Diencephalon (tissue), 2 donors: ENCODE measurements around a stretch of chr6.

- RAMPAGE, long total RNA = no peak
These were observed 2.7 kb downstream of the MTCH1 start for GRCh38 chr6:36983288-36983707.

- RAMPAGE, long total RNA = no peak
These were observed 578 bp downstream of the MTCH1 start for GRCh38 chr6:36985435-36985801.

- RAMPAGE, long total RNA = start-site peak on the minus strand at chr6:36985776-36986078, 91 and 61 reads in 2 replicates
These were observed 305 bp downstream of the MTCH1 start for GRCh38 chr6:36985802-36985979.

- RAMPAGE, long total RNA = no peak
These were observed 43.9 kb downstream of the FGD2 start for GRCh38 chr6:37049312-37049752.

DNA sequence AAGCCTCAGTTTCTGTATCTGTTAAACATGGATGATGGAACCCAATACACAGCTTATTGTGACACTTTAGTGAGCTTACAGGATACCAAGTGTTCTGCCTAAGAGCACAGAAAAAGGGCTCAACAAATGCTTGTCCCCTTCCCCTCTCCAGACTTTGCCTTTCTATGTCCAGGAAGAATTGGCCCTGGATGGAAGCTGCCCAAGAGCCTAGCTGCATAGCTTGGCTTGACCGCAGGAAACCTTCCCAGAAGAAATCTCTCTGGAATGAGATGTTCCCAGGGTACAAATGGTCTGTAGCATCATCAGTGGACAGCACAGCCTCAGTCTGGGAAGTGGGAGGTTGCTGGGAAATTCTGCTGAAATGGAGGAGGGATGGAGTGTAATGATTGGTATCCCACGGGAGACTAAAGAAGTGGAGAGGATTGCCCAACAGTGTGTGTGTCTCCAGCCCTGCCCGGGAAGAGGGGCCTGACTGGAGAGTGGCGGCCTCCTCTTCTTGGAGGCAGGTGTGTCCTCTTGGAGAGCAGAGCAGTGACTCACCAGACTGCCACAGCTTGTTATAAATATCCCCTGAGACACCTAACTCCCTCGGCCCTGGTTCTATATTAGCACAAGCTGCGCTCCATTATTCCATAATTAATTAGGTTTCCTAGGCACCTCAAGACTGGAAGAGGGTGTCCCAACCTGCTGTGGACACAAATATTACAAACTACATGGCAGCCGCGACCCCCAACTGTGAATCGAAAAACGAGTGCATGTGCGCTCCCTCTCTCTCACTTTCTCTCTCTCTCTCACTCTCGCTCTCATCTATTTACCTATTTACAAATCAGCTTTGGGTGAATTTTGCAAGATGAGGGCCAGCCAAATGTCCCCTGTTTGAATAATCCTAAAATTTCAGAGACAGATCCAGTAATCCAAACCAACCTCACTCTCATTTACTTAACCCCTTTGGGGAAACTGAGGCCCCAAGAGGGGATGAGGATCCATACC is 68.7 kb downstream of the FGD2 start:
- RAMPAGE, long total RNA = no peak

DNA sequence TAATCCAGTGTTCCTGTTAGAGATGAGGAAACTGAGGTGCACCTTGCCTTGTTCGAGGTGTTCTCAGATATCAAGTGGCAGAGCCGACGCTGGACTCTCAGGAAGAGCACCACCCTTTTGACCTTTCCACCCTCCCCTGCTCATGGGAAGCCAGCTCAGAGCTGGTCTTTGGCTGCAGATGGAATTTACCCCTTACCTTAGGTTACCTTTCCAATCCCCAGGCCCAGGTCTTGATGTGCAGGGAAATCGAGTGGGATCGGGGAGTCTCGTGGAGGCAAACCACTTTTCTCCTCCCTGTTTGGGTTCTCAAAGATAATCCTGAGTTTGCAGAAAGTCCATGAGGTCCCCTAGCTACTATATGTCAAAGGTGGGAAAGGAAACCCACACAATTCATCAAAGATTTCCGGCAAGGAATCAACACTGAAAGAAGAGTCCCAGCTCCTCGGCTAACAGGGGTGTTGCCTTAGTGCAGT is 62.9 kb upstream of the PIM1 start:
- RAMPAGE, long total RNA = no peak

GRCh38 chr6:37126562-37126859 is 43.4 kb upstream of the PIM1 start:
- RAMPAGE, long total RNA = no peak

- RAMPAGE, long total RNA = no peak
These were observed 33.0 kb upstream of the PIM1 start for GRCh38 chr6:37136903-37137450.

DNA sequence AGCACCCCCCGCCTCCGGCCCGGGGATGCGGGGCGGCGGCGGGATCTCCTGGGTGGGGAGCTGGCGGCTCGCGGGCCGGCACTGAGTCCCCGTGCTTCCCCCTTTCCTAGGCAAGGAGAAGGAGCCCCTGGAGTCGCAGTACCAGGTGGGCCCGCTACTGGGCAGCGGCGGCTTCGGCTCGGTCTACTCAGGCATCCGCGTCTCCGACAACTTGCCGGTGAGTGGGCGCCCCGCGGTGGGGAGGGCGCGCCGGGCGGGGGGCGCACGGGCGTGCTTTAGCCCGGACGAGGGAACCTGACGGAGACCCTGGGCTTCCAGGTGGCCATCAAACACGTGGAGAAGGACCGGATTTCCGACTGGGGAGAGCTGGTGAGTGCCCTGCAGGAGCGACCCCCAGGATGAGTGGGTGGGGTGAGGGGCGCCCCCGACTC is 726 bp downstream of the PIM1 start:
- RAMPAGE, long total RNA = no peak

DNA sequence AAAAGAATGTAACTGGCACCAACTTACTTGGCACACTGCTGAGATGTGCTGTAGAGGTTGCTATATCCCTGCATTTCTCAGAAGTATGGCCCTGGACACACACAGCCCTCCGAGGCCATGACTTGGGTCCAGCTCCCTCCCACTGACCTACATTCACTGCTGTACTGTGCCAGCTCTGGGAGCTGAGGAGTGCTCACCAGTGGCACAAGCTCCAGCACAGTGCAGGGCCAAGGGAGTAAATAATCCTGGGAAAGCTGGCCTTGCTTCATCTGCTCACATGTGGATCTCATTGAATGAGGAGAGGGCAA is 25.9 kb upstream of the TMEM217 start:
- RAMPAGE, long total RNA = no peak

- RAMPAGE, long total RNA = no peak
These were observed 15.1 kb downstream of the RNF8 start for GRCh38 chr6:37368836-37369405.

GRCh38 chr6:37433352-37434490 is 700 bp downstream of the CMTR1 start:
- RAMPAGE, long total RNA = no peak

DNA sequence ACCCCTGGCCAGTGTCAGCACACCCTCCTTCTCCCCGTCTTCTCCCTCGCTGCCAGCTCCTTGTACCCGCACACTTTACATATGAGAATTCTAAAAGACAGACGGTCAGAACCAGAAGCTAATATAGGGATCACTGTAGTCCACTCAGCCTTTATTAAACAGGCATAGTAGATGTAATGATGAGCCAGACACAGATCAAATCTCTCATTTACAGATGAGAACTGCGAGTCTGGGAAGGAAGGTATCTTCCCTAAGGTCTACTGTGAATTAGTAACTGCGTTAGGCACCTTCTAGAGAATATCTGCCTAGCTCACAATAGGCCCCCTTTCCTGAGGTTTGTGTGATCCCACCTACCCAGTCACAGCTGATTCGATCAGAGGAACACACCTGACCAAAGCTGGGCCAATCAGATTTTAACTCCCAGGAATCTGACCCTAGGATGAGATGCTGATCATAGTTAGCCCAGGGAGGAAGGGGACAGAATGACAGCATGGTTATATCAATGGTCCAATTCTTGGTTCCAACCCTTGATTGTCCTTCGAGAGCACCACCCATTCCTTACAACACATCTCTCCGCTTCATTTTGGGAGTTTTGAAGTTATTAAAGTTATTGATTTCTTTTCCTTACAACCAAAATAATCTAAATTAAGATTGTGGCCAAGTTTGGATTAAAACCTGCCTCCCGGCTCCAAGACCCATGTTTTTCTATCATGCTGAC is 7.4 kb upstream of the CCDC167 start:
- RAMPAGE, long total RNA = no peak

GRCh38 chr6:37516142-37517216 is 16.8 kb upstream of the CCDC167 start:
- RAMPAGE, long total RNA = no peak

DNA sequence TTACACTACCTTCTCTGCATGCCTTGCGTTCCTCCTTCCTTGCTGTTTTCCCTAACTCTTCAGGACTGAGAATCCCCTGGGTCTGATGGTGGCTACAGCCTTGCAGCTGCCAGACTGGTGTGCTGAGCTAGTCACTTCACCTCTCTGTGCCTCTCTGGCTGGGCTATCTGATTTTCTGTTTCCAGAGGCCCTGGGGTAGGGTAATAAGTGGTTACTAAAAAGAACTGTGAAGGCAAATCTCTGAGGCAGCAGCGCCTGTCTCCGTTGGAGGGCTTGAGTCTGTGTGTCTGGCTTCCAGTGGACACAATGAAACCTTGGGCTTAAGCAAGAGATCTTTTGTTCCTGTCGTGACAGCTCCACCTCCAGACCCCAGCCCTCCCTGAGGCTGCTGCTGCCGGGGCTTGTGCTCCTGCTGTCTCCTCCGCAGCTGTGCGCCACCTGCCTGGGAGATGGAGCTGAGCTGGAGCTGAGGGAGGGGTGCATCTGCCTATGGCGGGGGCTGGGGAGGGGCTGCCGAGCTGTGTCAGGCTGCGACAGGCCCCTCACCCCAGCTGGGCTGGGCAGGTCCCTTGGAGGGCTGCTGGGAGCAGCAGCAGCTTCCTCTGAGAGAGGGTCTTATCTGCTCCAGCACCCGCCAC is 65.8 kb upstream of the CCDC167 start:
- RAMPAGE, long total RNA = no peak

GRCh38 chr6:37766037-37766349 is 53.5 kb upstream of the ZFAND3 start:
- RAMPAGE, long total RNA = no peak

- RAMPAGE, long total RNA = no peak
These were observed 30.9 kb downstream of the ZFAND3 start for GRCh38 chr6:37850289-37850879.

DNA sequence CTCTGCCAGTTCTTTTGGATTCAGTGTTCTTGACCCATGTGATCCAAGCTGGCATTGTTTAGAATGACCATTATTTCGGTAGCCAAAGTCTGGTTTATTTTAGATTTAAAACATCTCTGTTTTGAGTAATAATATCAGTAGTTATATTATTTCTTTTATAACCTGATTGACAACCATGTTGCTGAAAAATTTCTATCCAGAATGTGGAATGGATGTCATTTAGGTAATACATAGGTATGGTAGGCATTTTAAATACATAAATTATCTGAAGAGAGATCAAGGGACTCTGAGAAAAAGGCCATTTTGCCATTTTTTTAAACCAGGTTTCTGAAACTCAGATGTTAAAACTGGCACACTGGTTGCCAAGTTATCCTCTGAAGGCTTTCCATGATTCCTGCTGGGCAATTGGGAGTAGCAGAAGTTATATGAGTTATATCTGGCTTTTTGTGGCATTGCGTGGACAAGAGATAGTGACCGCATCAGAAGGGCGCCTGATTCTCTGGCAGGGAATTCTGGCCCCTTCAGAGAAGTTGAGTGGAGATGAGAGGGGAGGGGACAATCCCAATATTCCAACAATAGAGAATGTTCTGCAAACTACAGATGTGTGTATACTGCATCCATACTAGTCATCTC is 107.5 kb downstream of the ZFAND3 start:
- RAMPAGE, long total RNA = no peak

DNA sequence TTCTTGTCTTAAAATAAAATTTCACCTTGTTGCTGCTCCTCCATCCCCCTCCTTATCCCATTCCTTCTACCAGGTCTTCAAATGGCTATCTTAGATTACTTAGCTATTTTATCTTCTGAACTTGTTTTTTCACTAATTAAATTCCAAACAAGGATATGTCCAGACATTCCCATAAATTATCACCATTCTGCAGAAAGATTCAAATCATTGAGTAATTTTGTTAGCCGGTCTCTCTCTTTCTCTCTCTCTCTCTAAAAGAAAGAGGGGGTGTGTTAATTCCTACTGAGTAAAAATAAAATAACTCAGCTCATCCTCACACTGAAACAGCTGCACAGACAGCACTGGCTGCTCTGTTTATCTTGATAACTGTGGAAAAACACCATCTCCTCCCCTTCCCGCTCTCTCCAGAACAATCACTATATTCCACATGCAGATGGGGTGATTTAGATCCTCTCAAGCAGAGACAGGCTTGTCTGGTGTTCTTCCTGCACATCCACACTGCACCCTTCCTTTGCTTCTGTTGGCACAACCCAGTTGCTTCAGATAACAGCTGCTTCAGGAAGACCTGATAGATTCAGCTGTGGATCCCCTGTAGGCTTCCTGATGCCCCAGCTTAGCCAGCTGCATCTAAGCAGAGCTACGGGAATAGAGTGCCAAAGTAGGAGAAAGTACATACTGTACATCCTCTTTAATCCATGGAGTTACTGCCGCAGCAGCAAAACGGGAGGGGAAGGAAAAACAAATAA is 281.8 kb downstream of the BTBD9 start:
- RAMPAGE, long total RNA = no peak

DNA sequence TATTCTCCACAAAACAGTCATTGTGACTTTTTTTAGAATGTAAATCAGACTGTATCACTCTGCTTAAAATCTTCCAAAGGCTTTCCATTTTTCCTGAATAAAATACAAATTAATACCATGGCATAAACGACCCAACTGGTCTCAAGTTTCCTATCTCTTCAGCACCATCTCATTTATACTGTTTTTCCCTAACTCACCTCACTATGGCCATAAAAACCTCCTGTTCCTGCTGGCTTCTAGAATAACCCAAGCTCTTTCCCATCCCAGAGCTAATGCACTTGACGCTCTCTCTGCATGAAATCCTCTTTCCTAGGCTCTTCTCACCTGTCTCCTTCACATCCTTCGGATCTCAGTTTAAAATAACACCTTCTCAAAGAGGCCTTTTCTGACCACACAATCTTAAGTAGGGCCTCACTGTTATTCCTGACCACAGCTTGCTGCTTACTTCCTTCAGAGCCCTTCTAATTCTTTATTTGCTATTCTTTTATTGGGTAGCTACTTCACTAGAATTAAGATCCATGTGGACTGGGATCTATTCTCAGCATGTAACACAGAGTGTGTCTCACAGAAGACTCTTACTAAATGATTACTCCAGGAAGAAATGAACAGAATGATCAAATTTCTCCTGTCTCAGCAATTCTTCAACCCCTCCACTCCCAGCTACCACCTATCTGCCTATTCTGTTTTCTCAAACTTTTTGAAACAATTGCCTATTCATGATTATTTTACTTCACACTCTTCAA is 132.8 kb downstream of the BTBD9 start:
- RAMPAGE, long total RNA = no peak